ENCODE data around the genes C12orf42, TXNRD1 and EID3.

DNA sequence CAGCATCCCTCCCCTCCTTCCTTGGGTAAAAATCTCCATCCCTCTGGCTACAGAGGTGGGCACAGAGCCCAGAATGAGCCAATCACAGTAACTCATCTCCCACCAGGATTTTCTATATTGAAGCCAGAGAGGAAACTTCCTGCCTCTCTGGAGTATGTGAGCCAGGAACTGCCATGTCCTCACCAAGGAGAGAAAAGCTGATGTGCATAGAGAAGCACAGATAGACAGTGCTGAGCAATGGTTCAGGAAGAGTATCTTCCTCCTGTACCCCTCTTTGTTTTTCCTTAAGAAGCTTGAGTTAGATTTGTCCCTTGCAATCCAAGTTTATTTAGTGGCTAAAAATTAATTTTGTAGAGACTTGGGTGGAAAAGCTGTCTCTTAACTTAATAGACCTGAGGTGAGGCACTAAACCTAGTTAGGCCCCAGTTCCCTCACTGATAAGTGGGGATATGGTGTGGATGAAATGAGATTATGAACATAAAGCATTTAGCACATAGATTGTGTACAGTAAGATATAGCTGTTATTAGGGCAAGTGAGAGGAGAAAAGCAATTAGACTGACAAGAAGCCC is 3.3 kb upstream of the SYCP3 start:
CAGE:
- cytosol, long polyA plus RNA: no peak
- long polyA plus RNA: no peak
- nucleus, long polyA plus RNA: no peak

DNA sequence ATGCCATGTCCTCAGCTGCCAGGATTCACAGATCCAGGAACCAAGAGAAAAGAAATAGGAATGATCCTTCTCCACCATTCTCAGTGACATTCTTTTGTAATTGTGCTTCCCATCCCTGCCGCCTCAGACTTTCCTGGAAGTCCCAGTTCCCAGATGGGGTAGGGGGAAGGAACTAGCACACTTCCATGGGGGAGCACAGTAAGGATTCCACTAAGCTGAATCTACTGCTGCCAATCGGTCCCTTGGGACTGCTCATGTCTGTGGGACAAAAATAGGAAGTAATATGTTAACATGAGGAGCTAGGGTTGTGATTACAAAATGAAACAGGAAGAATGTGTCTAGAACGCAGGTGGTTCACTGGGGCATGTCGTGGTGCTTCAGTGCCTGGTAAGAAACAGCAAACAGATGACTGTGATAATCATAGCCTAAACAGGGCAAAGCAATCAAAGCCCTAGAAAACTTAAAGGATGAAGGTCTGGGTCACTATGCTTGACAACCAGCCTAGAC is 51.6 kb downstream of the WASHC3 start:
- RRBS: no CpG with 5 or more reads among the region's 4 CpGs
CAGE:
- cytosol, long polyA plus RNA: no peak
- long polyA plus RNA: no peak
- nucleus, long polyA plus RNA: no peak

DNA sequence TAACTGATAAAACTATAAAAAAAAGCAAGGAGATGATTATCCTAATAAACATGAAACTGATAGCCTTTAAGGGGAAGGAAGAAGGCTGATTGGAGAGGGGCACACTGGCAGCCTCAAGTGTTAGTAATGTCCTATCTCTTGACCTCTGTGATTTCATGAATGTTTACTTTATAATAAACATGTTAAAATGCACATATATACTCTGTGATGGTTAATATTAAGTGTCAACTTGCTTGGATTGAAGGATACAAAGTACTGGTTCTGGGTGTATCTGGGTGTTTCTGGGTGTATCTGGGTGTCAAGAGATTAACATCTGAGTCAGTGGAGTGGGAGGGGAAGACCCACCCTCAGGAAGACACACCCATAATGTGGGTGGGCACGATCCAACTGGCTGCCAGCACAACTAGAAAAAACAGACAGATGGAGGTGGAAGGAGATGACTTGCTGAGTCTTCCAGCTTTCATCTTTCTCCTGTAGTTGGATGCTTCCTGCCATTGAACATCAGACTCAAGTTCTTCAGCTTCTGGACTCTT is 12.0 kb downstream of the NUP37 start:
- RRBS: no CpG with 5 or more reads among the region's 1 CpG
CAGE:
- cytosol, long polyA plus RNA: no peak
- long polyA plus RNA: no peak
- nucleus, long polyA plus RNA: no peak

GRCh38 chr12:102142911-102143335 is 22.9 kb downstream of the PARPBP start:
- RRBS: no CpG with 5 or more reads among the region's 7 CpGs
CAGE:
- cytosol, long polyA plus RNA: no peak
- long polyA plus RNA: no peak
- nucleus, long polyA plus RNA: no peak

DNA sequence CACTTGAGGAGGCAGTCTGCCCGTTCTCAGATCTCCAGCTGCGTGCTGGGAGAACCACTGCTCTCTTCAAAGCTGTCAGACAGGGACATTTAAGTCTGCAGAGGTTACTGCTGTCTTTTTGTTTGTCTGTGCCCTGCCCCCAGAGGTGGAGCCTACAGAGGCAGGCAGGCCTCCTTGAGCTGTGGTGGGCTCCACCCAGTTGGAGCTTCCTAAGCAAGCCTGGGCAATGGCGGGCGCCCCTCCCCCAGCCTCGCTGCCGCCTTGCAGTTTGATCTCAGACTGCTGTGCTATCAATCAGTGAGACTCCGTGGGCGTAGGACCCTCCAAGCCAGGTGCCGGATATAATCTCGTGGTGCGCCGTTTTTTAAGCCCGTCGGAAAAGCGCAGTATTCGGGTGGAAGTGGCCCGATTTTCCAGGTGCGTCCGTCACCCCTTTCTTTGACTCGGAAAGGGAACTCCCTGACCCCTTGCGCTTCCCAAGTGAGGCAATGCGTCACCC is 115.5 kb upstream of the PMCH start:
- RRBS: no CpG with 5 or more reads among the region's 22 CpGs
CAGE:
- cytosol, long polyA plus RNA: no peak
- long polyA plus RNA: no peak
- nucleus, long polyA plus RNA: no peak

GRCh38 chr12:102463597-102464152 is 16.7 kb downstream of the IGF1 start:
- RRBS: no CpG with 5 or more reads among the region's 3 CpGs
CAGE:
- cytosol, long polyA plus RNA: no peak
- long polyA plus RNA: no peak
- nucleus, long polyA plus RNA: no peak

DNA sequence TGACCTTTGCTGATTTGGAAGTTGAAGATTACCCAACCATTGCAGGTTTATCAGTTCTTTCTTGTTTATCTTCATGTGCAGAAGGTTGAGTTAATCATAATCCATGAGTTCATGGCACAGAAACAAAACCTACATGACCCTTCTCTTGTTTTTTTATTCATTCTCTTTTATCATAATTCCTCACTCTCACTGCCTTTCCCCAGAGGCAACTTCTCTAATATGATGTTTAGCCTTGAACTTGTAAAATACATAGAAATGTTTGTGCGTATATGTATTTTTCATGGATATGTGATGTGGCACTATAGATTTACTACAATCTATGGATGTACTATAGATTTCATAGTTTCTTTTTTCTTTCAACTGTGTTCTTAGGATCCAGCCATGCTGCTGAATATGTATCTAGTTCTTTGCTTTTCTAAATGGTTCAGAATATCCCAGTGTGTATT is 3.4 kb upstream of the PAH start:
- RRBS: no CpG with 5 or more reads among the region's 1 CpG
CAGE:
- cytosol, long polyA plus RNA: no peak
- long polyA plus RNA: no peak
- nucleus, long polyA plus RNA: no peak

DNA sequence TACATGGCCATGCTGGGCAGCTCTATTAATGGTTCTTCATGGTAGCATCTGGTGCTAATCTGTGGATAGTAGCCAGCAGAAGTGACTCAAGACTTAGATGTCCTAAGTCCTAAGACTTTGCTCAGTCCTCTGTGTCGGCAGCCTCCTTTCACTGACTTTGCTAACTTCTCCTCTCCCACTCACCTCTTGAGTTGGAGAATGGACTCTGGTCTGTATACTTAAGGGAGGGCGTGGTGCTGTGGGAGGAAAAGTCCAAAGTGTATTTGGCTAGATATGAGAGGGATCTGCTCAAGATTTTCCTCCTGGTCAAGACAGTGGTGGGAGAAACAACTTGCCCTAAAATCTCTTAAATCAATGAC is 136.3 kb downstream of the ASCL1 start:
- RRBS: no CpG with 5 or more reads among the region's 2 CpGs
CAGE:
- cytosol, long polyA plus RNA: no peak
- long polyA plus RNA: no peak
- nucleus, long polyA plus RNA: no peak

DNA sequence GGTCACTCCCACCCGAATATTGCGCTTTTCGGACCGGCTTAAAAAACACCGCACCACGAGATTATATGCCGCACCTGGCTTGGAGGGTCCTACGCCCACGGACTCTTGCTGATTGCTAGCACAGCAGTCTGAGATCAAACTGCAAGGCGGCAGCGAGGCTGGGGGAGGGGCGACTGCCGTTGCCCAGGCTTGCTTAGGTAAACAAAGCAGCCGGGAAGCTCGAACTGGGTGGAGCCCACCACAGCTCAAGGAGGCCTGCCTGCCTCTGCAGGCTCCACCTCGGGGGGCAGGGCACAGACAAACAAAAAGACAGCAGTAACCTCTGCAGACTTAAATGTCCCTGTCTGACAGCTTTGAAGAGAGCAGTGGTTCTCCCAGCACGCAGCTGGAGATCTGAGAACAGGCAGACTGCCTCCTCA is 61.1 kb downstream of the C12orf42 start:
- RRBS: no CpG with 5 or more reads among the region's 17 CpGs
CAGE:
- cytosol, long polyA plus RNA: no peak
- long polyA plus RNA: no peak
- nucleus, long polyA plus RNA: no peak

- RRBS: 1% methylated on average over 49 of the region's 91 CpGs
CAGE:
- cytosol, long polyA plus RNA: no peak
- long polyA plus RNA: no peak
- nucleus, long polyA plus RNA: no peak
These were observed at the start of gene C12orf42 for GRCh38 chr12:103495072-103496232. TSS of gene C12orf42 (minus strand) at chr12:103495968.

DNA sequence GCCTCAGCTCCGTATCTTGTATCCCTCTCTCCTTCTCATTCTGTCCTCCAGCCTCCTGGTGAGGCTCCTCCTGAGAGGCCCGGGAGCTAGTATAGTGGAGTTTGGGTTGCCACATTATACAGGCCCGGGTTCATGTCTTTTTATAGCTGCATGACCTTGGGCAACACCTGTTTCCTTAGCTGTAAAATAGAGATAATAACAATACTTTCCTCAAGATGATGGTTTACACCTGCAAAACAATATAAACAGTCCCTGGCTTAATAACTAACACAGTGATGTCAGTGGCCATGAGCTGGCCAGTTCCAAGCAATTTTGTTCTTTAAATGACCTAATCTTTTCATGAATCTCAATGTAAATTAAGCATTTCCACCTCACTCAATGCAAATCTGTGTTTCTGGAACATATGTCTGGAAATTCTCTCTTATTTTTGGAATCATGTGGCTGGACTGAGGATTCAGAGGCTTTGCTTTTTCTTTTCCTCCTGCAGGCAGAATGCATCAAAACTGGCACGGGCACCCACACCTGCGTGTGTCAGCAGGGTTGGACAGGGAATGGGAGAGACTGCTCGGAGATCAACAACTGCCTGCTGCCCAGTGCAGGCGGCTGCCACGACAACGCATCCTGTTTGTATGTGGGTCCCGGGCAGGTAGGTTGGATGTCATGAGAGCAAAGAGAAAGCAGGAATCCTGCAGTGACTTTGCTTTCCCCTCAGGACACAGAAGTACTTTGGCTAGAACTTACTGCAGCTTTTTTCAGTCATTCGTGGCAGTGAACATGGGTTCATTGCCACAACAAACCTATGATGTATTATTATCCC is 90.1 kb downstream of the STAB2 start:
- RRBS: no CpG with 5 or more reads among the region's 11 CpGs
CAGE:
- cytosol, long polyA plus RNA: no peak
- long polyA plus RNA: no peak
- nucleus, long polyA plus RNA: no peak

GRCh38 chr12:104131741-104132045 is 6.3 kb downstream of the NFYB start:
- RRBS: no CpG with 5 or more reads among the region's 3 CpGs
CAGE:
- cytosol, long polyA plus RNA: no peak
- long polyA plus RNA: no peak
- nucleus, long polyA plus RNA: no peak

- RRBS: no CpG with 5 or more reads among the region's 3 CpGs
CAGE:
- cytosol, long polyA plus RNA: no peak
- long polyA plus RNA: no peak
- nucleus, long polyA plus RNA: no peak
These were observed 37.6 kb upstream of the TXNRD1 start for GRCh38 chr12:104178059-104178348.

DNA sequence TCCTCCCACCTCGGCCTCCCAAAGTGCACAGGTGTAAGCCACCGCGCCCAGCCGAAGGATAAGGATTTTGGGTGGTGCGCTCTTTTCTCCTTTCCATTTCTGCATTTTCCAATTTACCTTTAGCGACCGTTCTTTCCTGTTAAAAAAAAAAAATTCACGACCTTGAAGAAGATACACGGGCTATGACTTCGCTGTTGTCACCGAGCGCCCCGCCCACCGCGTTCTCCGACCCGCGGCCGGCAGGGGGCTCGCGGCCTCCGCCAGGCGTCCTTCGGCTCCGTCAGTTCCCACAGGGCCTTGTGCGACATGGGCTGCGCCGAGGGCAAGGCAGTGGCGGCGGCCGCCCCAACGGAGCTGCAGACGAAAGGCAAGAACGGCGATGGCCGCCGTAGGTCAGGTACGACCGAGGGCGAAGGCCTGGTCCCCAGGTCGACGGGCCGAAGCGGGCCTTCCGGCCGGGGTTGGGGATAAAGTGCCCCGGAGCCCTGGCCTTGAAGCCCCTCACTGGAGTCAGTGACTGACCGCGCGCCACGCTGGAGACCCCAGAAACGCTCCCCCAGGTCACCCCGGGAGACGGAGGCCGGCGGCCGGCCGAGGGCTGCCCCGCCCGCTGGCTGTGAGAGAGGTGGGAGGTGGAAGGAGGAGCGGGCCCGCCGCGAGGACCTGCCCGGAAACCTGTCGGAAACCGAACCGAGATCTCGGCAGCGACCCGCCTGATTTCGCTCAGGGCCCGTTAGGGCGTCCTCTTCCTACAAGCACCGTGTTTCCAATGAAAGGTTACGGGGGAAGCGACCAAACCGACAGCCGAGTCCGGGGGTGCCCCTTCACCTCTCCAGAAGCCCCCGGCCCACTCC is at the start of gene TXNRD1:
TXNRD1 (plus strand) TSS at position 283 of the 854 bp plus-strand sequence.
- RRBS: 2% methylated on average over 13 of the region's 81 CpGs
CAGE:
- cytosol, long polyA plus RNA: no peak
- long polyA plus RNA: no peak
- nucleus, long polyA plus RNA: no peak

DNA sequence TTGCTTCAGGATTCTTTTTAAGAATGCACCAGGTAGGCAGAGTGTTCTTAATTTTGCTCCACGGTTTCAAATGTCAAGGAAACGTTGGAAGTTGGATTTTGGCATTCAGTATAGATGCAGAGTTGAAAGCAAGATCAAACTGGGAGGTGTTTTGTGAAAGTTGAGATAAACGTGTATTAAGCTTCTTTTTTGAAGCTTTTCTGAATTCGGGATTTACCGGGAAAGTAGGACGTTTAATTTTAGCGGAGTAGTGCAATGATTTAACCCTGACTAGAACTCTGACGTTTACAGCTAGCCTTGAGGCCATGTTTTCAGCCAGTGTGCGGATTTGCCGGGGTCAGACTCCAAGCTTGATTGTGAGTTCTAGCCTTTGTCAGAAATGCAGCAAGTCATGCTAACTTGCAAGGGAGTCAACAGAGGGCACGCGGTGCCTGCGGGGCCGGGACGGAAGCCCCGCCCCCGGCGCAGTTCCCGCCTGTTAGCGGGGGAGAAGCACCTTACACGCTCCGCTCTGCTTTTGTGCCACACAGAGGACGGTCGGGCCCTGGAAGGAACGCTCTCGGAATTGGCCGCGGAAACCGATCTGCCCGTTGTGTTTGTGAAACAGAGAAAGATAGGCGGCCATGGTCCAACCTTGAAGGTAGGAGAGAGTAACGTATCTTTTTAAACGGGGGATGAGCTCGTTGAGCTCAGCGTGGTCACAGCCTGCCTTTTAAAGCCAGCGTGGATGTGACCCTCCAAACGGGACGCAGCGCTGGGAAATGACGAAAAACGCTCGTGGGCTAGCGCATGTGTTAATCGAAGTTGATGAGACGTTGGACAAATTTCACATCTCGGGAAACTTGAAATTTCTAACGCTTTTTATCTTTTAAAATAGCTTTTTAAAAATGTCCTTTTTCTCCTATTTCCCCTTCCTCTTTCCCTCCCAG is 14.9 kb upstream of the EID3 start:
- RRBS: 1% methylated on average over 4 of the region's 47 CpGs
CAGE:
- cytosol, long polyA plus RNA: start-site peak on the plus strand centred at position 526 of the sequence, 12 bp wide, 43 reads
- long polyA plus RNA: start-site peak on the plus strand centred at position 517 of the sequence, 30 bp wide, 66 and 134 reads in 2 replicates
- nucleus, long polyA plus RNA: start-site peak on the plus strand centred at position 504 of the sequence, 47 bp wide, 92 reads

DNA sequence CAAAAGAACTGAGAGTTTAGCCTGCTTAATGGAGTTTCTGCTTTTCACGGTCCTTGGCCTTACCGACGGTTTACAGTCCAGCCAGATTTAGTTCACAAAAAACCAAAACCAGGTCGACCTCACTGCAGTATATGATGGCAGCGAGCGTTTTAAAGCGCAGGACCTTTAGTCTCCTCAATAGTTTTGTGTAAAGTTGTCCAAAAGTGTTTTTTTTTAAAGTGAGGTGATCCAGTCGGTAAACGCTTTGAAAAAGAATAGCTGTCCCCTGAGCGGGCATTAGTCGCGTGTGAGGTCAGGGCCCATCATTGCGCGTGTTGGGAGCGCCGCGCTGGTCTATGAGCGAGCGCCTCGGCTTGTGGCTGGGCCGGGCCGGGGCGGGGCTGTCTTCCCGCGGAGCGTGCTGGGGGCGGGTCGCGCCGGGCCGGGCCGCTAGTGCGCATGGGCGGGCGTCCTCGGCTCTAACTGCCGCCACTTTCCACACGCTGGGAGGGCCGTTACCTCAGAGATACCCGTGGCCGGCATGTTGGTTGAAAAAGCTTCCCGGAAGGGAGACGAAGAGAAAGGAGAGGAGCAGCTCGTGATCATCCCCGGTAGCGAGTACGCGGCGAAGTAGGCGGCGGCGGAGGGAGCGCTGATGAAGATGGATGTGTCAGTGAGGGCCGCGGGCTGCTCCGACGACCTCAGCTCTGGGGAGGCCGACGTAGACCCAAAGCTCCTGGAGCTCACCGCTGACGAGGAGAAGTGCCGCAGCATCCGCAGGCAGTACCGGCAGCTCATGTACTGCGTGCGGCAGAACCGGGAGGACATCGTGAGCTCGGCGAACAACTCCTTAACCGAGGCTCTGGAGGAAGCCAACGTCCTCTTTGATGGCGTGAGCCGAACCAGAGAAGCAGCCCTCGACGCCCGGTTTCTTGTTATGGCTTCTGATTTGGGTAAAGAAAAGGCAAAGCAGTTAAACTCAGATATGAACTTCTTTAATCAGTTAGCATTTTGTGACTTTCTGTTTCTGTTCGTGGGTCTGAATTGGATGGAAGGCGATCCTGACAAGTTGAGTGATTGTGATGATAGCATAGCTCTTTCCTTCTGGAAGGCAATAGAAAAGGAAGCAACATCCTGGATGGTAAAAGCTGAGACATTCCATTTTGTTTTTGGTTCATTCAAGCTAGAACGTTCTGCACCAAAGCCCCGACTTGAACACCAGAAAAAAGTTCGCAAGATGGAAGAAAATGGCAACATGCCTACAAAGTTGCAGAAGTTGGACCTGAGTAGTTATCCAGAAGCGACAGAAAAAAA is at the start of gene EID3:
EID3 (plus strand) TSS at position 439 of the 1,293 bp plus-strand sequence.
- RRBS: 16% methylated on average over 22 of the region's 83 CpGs
CAGE:
- cytosol, long polyA plus RNA: no peak
- long polyA plus RNA: no peak
- nucleus, long polyA plus RNA: no peak

- RRBS: no CpG with 5 or more reads among the region's 5 CpGs
CAGE:
- cytosol, long polyA plus RNA: no peak
- long polyA plus RNA: no peak
- nucleus, long polyA plus RNA: no peak
These were observed 17.6 kb downstream of the EID3 start for GRCh38 chr12:104321030-104321662.

DNA sequence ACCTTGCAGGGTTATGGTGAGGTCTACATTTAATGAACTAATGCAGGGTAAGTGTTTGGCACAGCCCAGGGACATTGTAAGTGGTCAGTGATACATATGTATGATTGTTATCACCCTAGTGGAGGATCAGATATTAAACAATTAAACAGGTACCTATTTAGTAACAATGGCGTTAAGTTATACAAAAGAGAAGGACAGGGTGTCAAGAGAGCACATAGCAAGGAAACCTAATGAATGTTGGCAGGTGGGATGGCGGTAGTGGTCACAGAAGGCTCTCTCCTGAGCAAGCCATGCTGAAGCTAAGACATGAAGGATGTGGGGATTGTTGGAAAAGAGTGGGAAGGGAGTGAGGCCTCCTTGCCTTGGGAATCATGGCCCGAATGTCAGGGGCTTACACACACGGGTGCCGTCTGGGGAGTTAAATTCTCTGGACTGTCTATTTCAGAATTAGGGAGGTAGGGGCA is 27.8 kb downstream of the CHST11 start:
- RRBS: no CpG with 5 or more reads among the region's 5 CpGs
CAGE:
- cytosol, long polyA plus RNA: no peak
- long polyA plus RNA: no peak
- nucleus, long polyA plus RNA: no peak

DNA sequence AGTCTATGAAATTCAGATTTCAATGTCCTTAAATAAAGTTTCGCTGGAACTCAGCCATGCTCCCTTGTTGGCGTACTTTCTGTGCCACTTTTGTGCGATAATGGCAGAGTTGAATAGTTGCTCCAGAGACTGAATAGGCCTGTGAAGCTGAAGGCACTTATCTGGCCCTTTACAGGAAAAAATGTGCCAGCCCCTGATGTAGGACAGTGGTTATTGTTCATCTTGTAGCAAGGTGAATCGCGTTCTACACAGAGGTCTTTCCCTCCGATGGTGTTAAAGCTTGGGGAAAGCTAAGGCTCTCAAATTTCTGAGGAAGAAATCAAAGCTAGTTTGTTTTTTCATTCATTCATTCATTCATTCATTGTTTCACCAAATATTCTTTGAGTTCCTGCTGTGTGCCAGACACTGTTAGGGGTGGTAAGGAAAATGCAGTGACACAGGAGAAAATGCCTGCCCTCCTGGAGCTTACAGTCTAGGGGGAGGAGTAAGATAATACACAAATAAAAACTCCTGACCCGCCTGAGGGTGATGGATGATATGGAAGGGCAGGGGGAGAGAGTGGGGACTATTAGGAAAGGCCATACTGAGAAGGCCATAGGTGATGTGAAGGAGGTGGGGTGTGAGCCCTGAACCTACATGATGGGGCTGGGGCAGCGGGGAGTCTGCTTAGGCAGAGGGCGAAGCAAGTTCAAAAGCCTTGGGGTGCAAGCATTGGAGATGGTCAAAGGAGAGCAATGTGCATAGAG is 58.6 kb downstream of the CHST11 start:
- RRBS: no CpG with 5 or more reads among the region's 9 CpGs
CAGE:
- cytosol, long polyA plus RNA: no peak
- long polyA plus RNA: no peak
- nucleus, long polyA plus RNA: no peak

- RRBS: no CpG with 5 or more reads among the region's 6 CpGs
CAGE:
- cytosol, long polyA plus RNA: no peak
- long polyA plus RNA: no peak
- nucleus, long polyA plus RNA: no peak
These were observed 144.8 kb downstream of the CHST11 start for GRCh38 chr12:104601250-104602149.